ENCODE measurements around a stretch of chr2.

GRCh38 chr2:45332556-45333189, 278.4 kb downstream of the SRBD1 start:
- PRO-cap: no peak
- RRBS: no CpG with 5 or more reads among the region's 4 CpGs

DNA sequence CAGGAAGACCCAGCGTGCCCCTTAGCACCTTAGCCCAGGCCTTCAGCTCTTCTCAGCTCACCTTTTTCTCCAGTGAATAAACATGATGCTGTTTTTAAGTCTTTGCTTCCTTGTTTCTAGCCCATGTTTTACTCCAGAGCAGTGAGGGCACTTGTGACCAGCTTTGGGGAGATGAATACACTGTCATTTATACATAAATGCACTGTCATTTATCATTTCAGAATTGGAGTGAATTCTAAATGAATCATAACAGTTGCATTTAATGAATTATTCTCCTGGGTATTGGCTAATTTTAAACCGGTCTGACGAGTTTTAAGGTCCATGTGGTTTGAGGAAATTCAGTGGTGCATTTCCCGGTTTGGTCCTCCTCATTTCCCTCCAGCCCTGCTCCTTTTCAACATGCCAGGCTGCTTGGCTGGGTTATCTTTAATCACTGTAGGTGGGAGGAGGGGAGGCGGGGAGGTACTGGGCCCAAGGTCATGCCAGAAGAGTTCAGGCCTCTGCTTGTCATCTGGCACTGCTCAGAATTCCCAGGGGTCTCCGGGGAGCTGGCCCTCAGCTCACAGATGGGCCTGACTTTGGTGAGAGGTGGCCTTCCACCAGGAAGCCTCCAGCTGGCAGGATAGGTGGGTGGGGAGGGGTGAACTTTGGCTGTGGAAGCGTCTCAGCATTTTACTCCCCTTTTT, 23.9 kb downstream of the PRKCE start:
- PRO-cap: no peak
- RRBS: 50% methylated on average over 2 of the region's 7 CpGs

DNA sequence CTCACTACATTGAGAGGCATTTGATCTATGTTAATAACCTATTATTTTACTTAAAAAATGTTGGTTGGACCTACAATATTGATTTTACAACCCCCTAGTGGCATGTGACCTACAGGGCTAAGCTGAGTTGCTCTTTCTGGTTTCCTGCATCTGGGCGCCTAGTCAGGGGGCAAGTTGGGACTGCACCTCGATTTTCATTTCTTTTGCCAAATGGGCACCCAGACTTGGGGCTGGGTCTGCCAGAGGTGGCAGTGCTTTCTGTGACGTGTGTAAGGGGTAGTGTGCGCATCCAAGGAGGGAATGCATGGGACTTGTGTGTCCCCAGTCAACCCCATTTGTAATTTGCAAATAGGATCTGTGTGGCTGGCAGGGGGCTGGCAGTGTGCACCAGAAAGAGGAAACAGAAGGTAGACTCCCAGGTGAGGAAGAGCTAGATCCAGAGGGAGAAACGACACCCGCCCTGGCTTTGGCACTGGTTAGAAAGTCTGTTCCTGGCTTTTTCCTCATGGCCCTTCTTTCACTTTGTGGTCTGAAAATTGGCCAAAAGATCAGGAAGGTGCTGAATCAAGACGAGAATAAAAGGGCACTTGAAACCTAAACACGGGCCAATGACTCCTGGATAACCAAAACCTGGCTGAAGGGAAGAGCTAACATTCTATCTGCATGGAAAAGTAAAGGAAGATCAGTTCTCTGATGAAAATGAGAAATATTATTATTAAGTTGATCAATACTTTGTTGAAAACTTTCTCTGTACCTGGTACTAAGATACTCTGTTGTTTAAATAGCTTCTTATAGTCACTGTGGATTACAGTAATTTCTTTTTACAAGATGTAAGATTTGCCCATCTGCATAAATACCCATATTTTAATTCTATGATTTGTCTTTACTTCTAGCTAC, 33.3 kb downstream of the PRKCE start:
- PRO-cap: no peak
- RRBS: no CpG with 5 or more reads among the region's 8 CpGs

GRCh38 chr2:45691119-45692059, 39.9 kb downstream of the PRKCE start:
- PRO-cap: no peak
- RRBS: no CpG with 5 or more reads among the region's 14 CpGs

- PRO-cap: no peak
- RRBS: no CpG with 5 or more reads among the region's 15 CpGs
Observed at GRCh38 chr2:45699029-45700135, 47.9 kb downstream of the PRKCE start.

DNA sequence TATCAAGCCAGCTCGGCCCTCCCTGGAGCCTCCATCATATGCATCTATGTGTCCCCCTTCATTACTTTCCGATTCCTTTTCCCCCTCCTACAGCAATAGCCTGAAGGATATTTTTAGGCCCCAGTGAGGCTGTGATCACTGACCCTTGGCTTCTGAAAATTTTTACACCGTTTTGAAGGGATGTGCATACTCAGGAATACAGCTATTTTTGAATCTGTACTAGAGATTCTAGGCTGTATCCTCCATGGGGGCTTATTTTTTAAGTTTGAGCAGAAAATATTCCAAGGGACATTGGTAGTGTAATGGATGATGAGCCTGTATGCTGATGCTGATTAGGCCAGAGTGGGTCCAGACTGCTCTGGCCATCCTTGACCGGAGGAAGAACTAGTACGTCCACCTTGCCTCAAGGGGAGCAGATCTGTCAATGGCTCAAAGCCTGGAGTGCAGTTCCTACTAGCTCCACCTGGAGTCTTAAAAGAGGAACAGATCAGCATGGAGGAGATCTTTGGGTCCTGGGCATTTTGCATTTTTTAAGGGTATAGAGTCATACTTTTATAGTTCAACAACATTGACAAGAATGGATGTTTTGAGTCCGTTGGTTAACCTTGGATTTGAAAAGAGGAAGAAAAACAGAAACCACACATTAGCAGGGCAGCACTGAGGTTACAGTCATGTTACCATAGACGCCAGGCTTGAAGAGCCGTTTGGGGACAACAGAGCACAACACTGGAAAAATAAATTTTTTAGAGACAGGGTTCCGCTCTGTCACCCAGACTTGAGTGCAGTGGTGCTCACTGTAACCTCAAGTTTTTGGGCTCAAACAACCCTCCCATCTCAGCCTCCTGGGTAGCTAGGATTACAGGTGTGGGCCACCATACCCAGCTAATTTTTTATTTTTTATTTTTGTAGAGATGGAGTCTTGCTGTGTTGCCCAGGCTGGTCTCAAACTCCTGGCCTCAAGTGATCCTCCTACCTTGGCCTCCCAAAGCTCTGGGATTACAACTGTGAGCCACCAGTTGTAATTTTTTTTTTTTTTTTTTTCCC, 78.3 kb downstream of the PRKCE start:
- PRO-cap: no peak
- RRBS: no CpG with 5 or more reads among the region's 9 CpGs

- PRO-cap: no peak
- RRBS: no CpG with 5 or more reads among the region's 5 CpGs
Observed at GRCh38 chr2:45765956-45766298, 114.5 kb downstream of the PRKCE start.

DNA sequence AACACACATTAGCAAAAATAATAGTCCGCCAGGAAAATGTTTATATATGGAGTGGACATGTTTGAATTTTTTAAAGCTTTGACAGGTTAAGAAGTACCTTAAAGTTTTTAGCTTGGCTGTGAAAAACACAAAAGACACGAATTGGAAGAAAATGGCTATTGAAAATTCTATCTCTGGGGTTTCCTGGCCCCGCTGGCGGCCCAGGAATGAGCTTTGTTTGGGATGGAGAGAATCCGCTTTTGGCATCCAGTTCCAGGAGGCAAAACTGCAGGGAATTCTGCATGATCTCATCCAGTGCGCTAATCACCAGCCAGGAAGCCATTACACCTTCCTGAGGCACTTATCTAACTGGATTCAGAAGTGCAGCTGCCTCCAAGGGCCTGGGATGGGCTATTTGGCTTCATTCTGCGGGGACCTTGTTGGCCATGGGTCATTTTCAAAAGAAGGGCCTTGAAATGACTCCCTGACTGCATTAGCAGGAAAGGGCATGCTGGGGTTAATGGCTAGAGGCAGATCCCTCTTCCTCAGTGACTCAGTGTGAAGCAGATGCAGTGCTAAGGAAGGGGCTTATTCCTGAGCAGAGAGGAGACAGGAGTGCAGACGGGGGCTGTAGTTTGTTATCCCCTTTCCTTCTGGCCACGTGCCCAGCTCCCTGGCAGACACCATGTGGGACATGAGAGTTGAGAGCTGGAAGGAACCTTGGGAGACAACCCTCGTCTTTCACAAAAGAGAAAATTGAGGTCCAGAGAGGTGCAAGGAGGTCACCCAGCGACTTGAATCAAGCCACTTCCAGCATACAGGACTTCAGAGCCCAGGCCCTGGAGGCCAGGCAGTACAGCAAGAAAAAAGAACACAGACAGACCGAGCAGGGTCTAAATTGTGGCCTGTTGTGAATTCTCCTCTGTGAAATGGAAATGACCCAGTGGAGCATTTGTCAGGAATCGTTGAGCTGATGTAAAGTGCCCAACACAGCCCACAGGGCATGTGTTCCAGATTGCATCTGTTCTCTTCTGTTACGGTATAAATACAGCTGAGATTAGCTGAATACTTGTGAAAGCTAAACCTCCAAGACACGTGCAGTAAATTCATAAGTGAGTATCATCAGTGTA, 161.7 kb downstream of the PRKCE start:
- PRO-cap: no peak
- RRBS: no CpG with 5 or more reads among the region's 15 CpGs

DNA sequence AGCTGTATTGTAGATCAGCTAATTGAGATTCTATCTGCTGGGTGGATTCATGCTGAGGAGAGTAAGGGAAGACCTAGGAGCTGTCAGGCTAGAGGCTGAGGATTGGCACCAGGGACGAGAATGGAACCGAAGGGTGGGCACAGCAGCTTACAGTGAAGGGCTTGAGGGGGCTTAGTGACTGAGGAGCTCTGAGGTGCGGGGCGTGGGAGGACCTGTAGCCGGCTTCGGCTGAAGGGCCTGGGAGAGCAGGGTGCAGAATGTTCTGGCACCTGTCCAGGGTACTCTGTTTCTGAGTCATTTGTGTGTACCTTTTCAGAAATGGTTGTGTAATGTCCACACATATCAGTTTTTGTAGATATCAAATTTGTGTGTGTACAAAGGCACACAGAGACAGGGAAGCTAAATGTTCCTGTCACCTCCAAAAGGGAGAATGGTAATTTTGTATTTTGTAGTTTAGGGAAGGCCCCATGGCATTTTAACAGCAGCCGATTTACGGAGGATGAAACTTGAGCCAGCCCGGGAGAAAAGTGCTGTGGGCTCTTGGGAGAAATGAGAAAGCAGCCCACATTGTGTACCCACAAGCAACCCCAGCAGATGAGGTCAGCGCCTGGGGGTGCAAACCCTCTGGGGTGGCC, 170.5 kb downstream of the PRKCE start:
- PRO-cap: no peak
- RRBS: no CpG with 5 or more reads among the region's 10 CpGs

DNA sequence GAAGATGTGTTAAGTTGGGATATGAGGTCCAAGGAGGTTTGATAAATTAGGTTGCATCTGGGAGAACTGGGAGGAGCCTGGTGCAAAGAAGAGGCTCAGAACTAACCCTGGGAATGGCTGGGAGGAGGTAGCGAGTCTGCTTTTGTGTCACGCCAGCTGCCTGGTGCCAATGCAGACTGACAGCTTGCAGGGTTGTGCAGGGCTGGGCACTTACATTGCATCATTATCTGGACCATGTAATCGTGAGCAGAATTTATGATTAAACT, 187.9 kb downstream of the PRKCE start:
- PRO-cap: no peak
- RRBS: no CpG with 5 or more reads among the region's 3 CpGs

GRCh38 chr2:45937163-45937456, 285.6 kb downstream of the PRKCE start:
- PRO-cap: no peak
- RRBS: no CpG with 5 or more reads among the region's 4 CpGs

DNA sequence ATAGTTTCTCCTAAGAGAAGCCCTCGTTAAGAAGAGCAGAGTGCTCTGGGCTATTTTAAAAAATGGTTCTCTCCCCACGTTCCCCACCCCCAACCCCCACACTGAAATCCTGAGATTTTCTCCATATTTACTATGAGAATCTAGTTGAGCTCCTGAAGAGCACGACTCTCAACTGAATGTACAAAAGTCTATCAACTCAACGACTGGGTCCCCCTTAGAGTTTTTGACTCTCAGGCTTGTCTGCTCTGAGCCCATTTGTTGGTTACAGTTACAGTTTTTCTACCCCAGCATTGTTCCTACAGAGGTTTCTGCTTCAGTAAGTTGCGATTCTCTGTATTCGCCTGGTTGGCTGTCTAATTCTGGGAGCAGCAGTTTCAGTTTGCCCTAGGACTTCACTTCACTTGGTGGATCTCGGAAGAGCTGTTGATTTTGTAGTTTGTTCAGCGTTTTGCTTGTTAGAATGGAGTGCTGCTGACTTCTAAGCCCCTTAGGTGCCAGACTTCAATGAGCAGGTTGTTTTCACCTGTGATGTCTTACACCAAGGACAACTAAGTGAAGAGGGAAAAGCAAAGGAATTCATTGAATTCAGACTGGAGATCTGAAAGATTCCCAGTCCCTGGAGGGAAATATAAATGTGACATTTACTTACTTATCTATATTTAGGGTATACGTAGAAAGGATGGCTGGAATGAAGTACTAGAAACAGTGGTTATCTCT, 296.6 kb upstream of the EPAS1 start:
- PRO-cap: no peak
- RRBS: no CpG with 5 or more reads among the region's 9 CpGs

DNA sequence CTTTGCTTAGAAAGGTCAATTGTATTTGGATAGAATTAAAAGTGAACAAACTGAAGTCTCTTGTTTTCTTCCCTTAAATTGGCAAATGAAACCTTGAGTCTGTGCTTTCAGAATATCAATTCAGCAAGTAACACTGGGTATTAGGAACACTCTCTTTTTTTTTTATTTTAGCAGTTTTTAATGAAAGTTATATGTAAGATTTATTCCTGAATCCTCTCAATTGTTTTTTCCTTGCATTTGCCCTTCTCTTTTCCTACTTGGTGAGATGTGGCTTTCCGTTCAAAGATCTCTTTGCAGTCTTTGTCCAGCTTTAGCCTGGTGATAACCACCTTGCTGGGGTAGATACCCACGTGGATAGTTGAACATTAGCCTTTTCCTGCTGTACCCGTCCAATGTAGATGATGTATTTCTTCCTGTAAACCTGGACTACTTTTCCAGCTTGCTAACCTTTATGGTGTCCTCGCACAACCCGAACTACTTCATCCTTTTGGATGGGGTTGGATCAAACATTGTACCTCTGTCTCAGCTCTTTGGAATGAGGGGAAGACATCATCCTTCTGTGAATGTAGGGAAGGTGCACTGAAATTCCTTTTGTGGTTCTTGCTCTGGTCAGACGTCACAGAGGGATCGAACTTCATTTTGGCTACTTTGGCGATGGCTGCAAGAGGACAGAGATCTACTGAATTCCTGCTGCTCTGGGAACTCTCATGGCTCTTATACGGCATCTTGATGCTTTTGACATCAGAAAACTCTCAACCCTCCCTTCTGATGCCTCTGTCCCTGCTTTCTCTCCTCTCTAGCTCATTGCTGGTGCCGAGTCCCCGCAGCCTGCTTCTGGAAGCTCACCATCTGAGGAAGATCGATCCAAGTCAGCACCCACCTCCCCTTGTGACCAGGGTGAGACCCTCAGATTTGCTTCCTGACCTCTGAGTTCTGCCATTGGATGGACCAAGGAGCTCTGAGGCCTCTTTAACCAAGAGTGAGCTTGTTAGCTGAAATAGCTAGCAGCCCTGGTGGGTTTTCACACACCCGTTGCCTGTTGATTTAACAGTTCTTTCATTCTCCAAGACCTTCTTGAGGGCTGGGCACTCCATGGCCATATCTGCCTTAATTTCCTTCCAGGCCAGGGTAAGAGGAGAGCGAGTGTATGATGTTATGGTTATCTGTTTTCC, 293.1 kb upstream of the EPAS1 start:
- PRO-cap: no peak
- RRBS: no CpG with 5 or more reads among the region's 14 CpGs

GRCh38 chr2:46179045-46179760, 118.0 kb upstream of the EPAS1 start:
- PRO-cap: no peak
- RRBS: no CpG with 5 or more reads among the region's 7 CpGs

- PRO-cap: no peak
- RRBS: no CpG with 5 or more reads among the region's 4 CpGs
Observed at GRCh38 chr2:46230112-46230448, 67.1 kb upstream of the EPAS1 start.

DNA sequence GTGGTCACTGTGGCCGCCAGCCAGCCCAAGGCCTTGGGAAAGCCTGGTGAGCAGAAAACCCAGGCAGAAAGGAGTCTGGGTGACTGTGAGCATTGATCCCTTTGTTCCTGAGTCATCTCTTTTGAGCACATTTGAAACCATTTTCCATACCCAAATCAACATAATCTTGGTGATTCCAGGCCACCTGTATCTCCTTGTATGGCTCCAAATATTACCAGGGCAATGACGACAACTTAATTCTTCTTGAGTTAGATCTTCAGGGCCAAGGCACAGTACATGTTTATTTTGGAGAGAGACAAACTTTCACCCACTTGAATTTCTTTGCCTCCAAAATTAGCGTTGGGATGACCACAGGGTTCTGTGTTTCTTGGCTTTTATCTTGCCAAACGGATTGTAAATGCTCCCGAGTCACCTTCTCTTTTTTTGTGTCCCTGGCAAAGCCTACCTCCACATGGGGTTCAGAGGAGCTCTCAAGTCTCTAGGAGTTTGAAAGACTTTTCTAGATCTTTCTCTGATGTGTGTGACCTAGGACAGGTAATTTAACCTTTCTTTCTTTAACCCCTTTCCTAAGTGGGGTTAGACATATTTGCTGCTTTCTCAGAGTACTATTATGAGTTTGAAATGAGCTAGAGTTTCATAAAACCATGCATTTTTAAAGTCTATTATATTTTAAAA, 14.7 kb downstream of the EPAS1 start:
- PRO-cap: no peak
- RRBS: no CpG with 5 or more reads among the region's 5 CpGs

DNA sequence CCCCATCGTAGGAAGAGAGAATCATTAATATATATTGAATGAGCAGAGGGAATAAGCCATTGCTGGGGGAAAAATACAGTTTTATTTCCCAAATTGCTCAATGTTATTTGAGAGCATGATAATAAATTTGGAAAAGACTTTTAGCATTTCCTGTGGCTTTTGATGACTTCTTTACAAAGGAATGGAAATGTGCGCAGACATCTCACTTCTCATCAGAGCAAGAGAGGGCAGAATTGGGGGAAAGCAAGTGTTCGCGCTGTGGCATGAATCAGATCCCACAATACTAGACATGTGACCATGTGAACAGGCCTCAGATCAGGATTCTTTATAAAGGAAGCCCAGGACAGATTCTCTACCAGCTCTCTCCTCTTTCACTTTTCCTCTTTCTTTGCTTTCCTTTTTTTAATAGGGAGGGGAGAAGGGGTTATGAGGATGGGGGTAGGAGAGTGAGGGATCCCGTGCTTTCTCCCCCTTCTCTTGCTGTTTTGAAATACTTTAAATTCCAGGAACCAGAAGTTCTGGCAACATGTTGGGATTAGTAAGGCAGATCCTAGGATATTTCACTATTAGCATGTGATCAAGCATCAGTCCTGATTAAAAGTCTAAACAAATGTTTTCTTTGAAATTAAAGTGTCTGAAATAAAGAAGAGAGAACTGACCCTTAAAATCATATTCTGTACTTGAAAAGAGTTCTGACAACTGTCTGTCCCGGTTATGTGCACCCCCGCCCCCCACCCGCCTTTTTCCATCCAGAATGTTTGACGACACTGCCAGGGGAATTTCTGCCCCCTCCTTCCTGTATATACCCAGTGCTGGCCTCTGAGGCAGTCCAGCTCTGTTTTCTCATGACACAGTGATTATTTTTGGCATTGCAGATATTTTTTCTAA, 37.7 kb downstream of the EPAS1 start:
- PRO-cap: bidirectional peak, plus-strand start at position 318 of the sequence, minus-strand start at position 23 of the sequence
- RRBS: no CpG with 5 or more reads among the region's 9 CpGs

- PRO-cap: no peak
- RRBS: no CpG with 5 or more reads among the region's 13 CpGs
Observed at GRCh38 chr2:46376326-46377189, 79.4 kb downstream of the EPAS1 start.

DNA sequence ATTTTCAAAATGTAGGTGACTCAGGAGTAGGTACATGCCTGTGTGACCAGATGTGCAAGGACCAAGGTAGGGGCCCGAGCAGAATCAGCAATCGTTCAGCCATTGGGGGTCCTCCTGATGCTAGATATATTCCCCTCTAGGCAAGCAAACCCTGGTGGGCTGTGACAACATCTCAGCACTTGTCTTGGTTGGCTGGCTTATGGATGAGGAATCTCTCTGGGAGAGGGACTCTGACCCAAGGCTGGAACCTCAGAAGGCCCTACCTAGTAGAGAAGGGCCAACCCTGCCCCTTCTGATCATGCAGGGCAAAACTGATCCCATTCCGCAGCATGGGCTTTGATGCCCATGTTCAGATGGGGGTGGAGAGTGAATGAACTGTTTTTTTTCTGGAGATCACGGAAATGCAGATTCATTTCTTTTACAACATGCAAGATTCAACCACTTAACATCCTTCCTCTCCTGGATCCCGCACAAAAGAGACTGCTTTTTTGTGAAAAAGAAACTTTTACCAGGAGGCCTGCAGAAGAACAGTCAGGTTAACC, 91.1 kb downstream of the EPAS1 start:
- PRO-cap: no peak
- RRBS: no CpG with 5 or more reads among the region's 5 CpGs

DNA sequence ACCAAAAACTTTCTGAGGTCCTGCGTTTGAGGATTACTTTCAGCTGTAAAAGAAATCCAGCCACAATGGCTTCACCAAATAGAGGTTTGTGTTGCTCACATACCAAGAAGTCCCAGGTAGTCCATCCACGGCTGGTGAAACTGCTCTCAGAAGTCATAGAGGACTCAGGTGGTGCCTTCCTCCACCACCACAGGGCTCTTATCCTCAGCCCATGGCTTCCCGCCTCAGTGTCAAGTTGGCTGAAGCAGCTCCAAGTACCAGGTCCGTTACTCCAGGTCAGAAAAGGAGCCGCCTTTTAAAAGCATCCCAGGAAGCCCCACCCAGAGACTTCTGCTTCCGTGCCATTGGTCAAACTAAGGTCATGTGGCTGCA, 54.8 kb upstream of the RHOQ start:
- PRO-cap: no peak
- RRBS: no CpG with 5 or more reads among the region's 6 CpGs

Measured in MCF 10A (cell line).